Umbilical cord (tissue), 2 donors: ENCODE results near the genes MIDEAS and AREL1.

DNA sequence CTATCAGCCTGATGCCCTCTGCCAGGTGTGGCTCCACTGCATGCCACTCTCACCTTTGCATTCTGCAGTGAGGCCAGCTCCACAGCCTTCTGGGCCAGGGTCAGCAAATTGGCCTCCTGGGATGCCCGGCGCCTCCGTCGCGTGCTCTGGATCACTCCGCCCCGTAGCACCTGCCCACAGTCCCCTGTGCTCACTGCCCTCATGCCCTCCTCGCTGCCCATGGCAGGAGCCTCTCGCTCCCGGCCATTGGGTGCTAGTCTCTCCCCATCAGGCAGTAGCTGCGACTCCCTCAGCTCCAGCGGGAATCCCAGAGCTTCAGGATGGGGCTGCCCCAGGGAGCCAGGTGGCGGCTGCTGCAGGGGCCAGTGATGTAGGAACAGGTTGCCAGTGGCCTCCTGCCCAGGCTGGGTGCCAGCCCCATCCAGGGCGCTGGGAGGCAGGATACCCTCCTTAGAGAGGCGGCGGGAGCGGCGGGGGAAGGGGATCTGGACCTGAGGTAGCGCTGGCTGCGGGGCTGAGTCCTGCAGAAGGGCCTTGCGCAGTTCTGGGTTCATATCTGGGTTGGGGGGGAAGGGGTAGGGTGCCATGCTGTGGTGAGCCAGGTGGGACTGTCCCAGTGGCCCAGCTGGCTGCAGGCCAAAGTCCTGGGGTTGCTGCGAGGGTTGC lies 21.5 kb downstream of the MIDEAS start:
- RAMPAGE, long total RNA, result no peak

GRCh38 chr14:73744203-73744814 lies 15.8 kb downstream of the MIDEAS start:
- RAMPAGE, long total RNA, result no peak

DNA sequence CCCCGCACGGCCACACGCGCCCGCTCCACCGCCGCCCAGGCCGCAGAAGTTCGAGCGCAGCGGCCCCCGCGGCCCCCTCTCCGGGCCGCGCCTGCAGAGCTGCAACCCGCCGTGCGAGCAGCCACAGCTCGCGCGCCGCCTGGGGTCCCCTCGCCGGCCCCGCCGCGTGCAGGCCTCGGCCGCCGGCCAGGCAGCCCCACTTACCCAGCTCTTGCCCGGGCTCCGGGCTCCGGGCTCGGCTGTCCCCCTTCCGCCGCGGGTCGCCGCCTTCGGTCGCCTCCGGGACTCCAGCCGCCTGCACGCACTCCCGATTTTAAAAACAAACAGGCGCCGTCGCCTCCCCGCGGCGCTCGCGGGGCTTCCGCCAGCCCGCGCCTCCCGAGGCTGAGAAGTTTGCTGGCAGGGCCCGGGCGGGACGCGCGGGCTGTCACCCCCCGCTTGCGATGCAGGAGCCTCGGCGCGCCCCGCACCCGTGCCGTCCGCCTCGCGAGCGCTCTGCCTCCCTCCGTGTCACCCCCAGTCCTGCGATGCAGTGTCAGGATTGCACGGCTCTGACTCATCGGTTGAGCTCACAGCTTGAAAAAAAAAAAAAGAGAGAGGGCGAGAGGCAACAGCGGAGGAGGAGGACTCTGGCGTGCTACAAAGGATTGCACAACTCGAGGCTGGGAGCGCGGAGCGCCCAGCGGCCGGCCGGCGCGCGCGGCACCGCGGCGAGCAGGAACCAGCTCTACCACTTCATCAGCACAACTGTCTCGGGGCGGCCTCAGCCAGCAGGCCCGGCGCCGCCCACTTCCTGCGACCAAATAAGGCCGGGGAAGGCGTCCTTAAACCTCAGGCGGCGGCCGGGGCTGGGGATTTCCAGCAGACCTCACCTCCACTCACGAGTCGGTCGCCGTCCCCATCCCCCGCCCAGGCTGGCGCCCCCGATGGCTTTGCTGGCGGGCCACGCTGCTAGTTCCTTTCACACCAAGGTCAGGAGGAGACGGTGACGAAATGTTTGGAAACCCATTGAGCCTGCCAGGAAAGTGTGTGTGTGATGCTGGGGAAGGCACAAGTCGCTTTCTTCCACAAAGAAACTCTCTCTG lies at the start of gene MIDEAS:
TSS of gene MIDEAS (minus strand) at position 745 of the 1,085 bp plus-strand sequence.
- RAMPAGE, long total RNA, result no peak

DNA sequence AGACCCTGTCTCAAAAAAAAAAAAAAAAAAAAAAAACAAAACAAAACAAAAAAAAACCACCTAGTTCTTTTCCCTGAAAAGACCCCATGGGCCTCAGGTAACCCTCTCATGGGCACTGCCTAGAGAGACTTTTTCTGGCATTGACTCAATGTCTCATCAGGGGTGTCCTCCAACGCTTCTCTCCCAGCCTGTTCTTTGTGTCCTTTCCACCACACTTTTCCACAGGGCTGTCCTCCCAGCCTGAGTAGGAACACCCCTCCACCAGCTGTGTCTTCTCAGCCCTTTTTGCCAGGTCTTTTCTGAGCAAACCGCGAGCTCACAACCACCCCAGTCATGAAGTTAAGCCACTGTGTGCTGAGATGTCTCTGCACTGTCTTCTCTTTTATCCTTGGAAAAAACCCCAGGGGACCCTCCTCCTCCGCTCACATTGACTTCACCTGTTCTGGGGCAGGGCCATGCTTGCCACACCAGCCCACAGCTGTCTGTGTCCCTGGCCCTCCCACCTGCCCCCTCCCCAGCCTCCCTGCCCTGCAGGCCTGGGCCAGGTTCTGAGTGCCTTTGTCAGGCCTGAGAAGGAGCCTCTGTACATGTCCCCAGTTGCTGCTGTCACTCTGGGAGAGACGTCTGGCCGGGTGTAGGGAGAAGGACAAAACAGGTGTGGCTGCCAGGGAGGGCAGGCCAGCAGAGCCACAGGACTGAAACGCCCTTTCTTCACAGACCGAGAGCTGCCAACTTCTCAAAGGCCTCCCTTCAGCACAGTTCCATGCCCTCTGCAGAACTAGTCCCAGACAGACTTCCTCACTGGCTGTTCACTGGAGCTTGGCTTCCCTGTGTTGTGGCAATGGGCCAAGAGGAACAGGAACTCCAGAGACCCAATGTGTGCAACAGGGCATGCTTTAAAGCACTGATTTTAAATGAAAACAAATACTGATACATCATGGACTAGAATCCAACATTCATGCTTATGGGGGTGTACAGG lies 4.5 kb upstream of the MIDEAS start:
- RAMPAGE, long total RNA, result no peak

GRCh38 chr14:73800886-73801266 lies 40.8 kb upstream of the MIDEAS start:
- RAMPAGE, long total RNA, result no peak

DNA sequence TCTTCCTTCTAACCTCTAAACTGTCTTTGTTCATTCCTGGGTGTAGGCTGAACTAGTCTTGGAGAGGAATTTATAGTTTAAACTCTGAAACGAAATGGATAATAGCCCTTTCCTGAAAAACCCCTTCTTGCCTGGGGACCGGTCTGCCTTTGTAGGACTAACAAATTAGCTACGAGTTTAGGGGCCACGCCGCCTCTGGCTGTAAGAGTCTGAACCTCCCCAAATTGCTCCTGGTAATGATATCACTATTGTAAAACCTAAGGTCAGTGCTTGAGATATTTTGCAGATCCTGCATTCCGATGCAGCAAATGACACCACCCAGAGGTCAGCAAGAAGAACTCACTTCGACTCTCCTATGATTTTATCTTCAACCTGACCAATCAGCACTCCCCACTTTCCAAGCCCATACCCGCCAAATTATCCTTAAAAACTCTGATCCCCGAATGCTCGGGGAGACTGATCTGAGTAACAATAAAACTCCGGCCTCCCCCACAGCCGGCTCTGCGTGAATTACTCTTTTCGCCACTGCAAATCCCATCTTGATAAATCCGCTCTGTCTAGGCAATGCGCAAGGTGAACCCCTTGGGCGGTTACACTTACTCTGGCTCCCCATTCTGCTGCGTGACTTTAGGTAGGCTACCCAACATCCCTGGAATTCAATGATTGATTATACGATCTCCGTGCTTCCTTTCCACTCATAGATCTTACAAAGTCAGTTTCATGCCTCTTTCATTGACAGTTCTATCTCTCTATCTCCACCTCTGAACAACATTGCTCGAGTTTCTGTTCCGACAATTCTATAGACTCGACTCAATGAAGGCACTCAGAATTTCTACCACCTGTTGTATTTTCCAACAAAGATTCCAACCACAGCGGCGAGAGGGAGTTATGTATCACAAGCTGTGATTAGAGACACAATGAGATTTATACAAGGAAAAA lies 1.1 kb downstream of the NPC2 start:
- RAMPAGE, long total RNA, result no peak

GRCh38 chr14:74500018-74501107 lies 6.8 kb downstream of the ISCA2 start:
- RAMPAGE, long total RNA, result no peak

DNA sequence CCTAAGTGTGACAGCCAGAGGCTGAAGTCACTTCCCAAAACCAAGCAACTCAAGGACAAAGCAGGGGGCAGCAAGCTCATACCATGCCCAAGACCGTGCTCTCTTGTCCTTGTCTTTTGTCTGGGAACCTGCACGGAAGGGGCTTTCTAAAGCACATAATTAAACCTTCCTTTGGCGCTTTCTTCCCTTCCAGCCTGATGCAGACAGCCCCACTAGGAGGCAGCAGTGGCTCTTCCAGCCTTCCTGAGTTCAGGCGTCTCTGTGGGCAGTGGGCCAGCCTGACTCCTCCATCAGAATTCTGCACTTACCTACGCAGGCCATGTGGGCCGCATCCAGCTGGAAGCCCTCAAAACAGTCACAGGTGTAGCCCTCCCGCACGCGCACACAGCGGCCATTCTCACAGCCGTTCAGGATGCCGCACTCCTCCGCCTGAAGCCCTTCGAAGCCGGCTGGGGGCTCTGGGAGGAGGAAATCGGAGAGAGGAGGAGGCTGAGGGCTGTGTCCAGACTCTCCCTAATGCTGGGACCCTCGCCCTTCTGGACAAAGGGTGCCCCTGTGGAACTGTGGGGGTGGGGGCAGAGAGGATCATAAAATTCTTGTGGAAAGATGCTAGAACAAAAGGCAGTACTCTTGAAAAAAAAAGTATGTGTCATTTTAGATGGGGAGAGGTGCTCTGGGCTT lies 7.7 kb downstream of the ISCA2 start:
- RAMPAGE, long total RNA, result no peak

GRCh38 chr14:74504627-74505218 lies 11.2 kb downstream of the ISCA2 start:
- RAMPAGE, long total RNA, result no peak

DNA sequence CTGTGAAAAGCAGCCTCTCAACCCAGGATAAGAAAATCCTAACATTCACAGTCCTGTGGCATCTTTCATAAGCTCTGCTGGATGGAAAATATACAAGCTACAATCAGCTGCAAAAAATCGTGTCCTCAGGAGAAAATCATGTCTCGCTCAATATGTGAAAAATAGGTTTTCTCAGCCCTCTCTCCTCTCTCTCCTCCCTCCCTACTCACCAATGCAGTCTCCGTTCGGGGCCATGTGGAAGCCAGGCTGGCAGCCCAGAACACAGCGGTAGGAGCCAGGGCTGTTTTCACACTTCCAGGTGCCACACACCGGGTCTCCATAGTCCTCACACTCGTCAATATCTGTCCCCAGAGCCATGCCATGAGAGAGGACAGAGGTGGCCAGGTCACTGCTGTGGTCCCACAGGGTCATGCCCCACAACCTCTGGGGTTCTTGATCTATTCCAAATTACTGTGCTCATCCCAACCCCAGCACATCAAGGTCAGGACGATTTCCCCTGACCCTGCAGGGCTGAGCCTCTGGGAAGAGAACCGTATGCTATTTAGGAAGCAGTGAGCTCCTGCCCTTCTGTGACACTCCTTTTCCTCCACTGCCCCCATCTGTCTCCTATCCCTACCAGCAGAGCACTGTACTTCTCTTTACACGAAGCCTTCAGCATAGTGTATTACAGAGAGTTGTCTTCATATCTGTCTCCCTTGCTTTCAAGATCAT lies 13.6 kb downstream of the ISCA2 start:
- RAMPAGE, long total RNA, result no peak

DNA sequence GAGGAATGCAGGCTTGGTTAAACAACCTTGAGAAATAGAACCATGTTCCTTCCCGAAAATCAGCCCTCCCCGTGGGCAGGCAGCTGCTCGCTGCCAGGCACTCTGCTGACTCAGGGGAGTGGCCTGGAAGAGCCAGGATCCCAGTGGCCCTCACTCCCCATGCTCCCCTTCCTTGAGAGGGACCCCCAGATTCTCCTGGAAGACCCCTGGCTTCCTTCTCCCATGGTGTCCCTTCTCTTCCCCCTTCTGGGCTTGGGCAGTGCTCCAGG lies 31.0 kb downstream of the ISCA2 start:
- RAMPAGE, long total RNA, result no peak

- RAMPAGE, long total RNA, result no peak
Observed at GRCh38 chr14:74572822-74573314, 39.2 kb downstream of the LTBP2 start.

DNA sequence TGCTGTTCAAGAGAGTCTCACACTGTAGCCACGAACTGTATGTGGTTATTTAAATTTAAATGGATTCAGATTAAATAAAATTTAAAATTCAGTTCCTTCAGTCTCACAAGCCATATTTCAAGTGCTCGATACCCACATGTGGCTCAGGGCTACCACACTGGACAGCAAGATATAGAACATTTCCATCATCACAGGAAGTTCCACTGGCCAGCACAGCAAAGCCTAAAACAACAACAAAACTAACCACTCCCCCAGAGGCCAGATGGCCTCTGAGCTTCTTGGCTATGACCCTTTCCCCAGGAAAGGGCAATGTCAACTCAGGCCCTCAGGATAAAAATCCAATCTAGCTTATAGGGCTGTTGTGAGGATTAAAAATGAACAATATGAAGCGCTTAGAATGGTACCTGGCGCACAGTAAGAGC lies 18.5 kb downstream of the LTBP2 start:
- RAMPAGE, long total RNA, result no peak

DNA sequence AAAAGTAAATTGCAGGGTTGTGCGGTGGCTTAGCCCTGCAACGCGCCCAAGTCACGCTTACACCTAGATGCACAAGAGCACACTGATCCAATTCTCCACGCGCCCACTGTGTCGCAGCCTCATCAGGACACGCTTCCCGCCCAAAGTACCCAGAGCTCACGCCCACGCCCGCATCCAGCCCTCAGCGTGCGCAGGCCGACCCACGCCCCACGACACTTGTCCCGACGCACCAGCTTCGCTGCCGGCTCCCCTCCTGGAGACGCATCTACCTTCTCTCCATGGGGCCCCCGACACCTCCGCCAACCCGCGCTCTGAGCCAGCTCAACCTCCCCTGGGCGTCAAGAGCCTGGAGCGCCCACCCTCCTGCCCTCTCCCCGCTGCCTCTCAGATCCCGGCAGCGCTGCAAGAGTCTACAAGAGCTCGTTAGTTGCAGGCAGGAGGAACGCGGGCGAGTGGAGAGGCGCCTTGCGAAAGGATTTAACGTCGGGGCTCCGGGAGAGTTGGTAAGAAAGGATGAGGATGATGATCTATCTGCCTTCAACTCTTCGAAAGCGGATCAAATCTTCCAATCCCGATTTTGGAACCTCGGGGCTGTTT lies 1.2 kb downstream of the LTBP2 start:
- RAMPAGE, long total RNA, result no peak

DNA sequence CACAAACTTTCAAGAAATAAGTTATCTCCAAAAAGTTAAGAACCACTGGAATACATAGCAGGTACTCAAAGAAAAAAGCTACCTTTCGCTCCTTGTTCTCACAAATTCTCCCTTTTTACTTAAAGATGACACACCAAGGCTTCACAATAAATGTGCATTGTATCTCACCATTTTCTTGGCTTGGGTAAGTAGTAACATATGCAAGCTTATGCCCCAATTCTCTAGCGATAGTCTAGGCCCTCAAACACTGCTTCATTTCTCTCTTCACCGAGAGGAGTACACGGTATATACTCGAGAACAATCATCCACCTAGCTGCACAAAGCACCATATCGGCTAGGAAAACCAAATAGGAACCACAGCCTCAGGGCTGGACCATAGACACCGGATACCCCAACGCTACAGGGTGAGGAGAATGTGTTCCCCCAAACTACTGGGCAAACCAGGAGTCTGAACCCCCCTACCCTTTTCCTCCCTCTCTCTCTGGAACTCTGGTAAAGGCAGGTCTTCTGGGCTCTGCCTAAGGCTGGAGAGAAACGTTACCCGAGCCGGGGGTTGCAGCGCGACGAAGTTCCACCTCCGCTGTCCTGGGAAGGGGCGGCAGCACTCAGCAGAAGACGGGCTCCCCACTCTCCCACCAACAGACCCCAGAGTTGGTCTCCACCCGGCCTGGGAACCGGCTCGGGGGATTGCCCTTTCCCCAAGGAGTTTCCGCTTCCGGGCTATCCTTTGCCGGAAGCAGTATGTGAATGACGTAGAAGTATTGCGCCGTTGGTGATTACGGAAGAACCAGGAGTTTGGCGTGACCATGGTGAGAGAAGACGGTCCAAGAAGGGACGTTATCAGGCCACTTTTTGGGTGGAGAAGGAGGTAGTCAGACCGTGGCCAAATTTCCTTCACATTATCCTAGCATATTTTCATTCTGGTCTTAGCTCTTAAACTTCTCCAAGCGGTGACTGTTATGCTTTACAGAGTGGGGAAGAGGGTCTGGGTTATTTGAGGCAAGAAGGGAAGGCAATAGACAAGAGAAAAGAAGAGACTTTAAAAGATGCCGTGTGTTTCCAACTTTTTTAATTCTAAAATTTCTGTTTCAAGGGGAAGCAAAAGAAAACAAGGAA lies at the start of gene AREL1:
TSS of gene AREL1 (minus strand) at position 689 of the 1,116 bp plus-strand sequence.
- RAMPAGE, long total RNA, result no peak

- RAMPAGE, long total RNA, result no peak
Observed at GRCh38 chr14:74739963-74740213, 23.2 kb upstream of the YLPM1 start.

GRCh38 chr14:74950861-74951234 lies 4.5 kb downstream of the PGF start:
- RAMPAGE, long total RNA, result no peak

DNA sequence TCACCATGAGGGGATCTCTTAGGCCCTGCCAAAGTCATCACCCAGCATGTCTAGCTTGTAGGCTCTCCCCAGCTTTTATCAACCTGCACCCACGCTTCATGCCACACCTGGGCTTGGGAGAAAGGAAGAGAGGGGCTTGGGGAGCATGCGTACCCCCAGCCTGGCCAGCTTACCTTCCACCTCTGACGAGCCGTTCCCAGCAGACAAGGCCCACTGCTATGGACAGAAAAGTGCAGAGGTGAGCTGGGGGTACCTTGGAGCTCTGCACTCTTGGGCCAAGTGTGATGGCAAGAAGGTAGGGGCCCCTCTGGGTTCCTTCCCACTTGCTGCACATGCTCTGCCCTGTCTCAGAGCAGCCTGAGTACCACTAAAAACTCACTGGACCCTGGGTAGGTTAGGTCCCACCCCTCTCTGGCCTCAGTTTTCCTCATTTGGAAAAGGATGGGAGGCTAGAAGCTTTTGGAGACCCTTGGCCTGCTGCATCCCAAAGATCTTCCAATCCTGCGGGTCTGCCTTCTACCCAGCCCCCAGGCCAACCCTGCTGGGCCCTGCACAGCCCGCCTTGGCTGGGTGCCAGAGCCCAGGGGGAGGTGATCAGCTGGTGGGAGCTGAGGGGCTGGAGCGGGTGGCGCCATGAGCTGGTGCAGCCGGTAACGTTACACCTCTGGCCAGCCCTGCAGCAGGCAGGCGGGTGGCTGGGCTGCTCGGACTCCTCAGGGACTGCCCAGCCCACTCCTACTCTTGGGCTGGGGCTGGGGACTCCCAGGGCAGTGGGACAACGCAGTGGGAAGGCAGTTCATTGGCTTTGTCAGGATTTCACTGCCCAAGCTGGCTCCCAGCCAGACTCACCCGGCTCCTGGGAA lies 1.4 kb downstream of the PGF start:
- RAMPAGE, long total RNA, result no peak

- RAMPAGE, long total RNA, result no peak
Observed at GRCh38 chr14:74962502-74962998, 7.2 kb upstream of the PGF start.

DNA sequence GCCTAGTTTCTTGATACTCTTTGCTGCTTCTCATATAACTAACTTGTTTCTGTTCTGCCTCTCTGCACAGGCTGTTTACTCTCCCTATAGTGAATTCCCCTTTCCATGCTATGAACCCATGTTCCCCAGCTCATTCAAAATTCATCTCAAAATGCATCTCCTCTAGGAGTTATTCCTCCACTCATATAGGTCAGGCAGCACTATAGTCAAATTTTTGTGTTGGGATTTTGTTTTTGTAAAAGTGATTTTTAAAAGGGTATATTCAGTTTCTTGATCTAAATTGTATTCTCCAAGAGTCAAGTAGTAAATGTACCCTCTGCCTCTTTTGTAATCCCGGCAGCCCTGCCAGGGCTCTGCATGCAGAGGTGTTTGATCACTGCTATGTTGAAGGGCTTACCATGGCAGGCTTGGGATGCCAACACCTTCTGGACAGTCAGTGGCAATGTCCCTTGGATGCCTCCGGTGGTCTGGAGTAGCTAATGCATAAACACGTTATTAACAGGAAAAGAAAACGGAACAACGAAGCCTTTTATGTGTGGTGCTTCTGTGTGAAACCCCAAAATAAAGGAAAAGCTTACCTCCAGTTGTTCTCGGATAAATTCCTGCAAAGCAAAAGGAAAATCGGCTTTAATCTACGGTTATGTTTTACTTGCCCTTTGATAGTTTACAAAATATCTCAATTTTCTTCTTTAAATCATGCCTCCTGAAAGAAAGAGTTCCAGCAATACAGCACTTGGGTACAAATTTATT lies 19.9 kb downstream of the EIF2B2 start:
- RAMPAGE, long total RNA, result no peak